ENCODE measurements around a stretch of chr1.

DNA sequence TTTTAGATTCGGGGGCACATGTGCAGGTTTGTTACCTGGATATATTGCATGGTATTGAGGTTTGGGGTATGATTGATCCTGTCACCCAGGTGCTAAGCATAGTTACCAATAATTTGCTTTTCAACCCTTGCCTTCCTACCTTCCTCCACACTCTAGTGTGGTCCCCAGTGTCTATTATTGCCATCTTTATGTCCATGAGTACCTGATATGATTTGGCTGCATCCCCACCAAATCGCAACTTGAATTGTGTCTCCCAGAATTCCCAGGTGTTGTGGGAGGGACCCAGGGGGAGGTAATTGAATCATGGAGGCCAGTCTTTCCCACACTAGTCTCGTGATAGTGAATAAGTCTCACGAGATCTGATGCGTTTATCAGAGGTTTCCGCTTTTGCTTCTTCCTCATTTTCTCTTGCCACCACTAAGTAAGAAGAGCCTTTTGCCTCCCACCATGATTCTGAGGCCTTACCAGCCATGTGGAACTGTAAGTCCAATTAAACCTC lies 41.0 kb downstream of the IL23R start:
- RRBS: no CpG with 5 or more reads among the region's 6 CpGs

DNA sequence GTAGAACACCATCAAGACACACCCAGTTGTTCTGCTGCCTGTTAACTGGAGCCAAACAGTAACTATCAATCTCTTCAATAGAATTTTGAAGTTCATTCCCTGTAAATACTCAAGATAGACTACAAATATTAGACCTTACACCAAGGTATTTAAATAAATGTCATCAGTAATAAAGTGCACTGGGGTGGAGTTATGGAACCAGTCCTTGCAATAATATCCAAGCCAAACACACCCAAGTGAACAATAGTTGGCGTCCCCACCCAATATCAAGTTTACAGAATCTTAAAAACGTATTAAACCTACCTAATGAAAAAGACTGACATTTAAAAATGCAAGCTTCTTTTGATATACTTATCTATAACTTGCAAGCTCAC lies 2.8 kb downstream of the SERBP1 start:
- RRBS: no CpG with 5 or more reads among the region's 2 CpGs

DNA sequence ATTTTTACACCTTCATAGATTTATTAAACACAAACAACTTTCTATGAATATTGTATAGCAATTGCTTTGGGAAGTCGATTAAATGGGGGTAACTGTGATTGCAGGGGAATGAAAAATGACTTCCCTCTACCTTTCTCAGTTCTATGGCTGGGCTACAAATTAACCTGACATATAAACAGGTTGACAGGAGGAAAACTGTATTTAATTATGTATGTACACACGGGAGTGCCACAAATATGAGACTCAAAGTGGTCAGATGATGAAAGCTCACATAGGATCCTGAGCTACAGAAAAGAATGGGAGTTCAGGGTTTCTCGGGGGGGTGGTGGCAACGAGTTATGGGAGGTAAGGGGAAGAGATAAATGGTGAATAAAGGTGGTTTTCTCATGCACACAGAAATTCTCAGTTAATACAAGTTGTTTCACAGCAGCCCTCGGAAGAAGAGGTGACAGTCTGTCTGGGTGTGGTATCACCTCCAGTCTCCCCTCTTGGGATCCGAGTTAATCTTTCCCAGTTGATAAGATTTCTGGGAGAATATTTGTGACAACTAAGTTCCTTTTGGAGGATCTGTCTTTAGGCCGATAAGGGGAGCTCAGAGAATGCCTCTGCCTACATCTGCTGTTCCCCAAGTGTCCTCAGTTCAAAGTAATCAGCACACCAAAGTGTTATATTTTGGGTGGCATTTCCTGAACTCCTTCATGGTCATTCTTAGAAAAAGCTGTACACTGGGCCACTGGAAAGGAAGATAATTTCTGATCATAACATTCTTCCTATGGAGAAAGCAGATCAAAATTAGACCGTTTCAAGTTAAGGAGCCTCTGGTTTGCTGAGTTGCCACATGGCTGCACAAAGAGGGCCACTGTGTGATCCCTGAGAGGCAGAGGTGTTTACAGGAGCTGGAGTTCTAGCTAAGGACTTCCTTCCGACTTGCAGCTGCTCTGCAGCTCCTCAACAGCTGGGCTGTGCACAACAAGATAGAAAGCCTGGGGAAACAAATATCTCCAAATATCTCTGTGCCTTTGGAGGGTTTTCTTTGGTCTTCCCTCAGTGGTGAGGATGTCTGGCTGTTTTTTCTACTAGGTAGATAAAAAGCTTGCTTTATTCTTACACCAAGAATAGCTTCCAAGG lies 26.5 kb downstream of the GADD45A start:
- RRBS: no CpG with 5 or more reads among the region's 9 CpGs

DNA sequence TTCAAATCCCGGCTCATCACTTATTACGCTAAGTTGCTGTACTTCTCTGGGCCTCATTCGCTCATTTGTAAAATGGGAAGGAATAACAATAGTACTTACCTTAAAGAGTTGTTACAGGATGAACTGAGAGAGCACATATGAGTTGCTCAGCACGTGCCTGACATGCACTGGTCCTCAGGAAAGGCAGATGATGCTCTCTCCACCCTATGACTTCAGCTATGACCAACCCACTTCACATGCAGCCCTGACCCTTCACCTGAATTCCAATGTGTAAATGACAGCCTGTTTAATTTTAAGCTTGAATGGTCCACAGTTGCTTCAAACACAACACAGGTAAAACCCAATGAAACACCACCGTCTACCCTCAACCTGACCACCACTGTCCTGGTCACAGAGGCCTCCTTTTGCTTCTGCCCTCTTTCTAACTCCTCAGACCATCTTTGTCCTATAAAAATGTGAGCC lies 32.9 kb downstream of the GADD45A start:
- RRBS: no CpG with 5 or more reads among the region's 5 CpGs

- RRBS: no CpG with 5 or more reads among the region's 13 CpGs
Observed at GRCh38 chr1:67735890-67736814, 51.2 kb downstream of the GADD45A start.

- RRBS: no CpG with 5 or more reads among the region's 2 CpGs
Observed at GRCh38 chr1:67747681-67748132, 62.7 kb downstream of the GADD45A start.

DNA sequence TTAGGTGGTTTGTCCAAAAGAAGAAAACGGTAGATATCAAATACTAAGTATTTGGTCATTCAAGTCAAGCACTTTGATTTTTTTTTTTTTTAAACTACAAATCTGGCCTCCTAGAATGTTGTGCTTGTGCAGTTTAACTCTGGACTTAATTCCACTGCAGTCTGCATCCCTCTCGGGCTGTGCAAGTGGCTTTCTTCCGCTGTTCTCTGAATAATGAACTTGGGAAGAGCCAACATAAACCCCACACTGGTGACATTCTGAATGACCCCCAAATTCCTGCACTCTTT lies 39.9 kb downstream of the GNG12 start:
- RRBS: no CpG with 5 or more reads among the region's 3 CpGs

DNA sequence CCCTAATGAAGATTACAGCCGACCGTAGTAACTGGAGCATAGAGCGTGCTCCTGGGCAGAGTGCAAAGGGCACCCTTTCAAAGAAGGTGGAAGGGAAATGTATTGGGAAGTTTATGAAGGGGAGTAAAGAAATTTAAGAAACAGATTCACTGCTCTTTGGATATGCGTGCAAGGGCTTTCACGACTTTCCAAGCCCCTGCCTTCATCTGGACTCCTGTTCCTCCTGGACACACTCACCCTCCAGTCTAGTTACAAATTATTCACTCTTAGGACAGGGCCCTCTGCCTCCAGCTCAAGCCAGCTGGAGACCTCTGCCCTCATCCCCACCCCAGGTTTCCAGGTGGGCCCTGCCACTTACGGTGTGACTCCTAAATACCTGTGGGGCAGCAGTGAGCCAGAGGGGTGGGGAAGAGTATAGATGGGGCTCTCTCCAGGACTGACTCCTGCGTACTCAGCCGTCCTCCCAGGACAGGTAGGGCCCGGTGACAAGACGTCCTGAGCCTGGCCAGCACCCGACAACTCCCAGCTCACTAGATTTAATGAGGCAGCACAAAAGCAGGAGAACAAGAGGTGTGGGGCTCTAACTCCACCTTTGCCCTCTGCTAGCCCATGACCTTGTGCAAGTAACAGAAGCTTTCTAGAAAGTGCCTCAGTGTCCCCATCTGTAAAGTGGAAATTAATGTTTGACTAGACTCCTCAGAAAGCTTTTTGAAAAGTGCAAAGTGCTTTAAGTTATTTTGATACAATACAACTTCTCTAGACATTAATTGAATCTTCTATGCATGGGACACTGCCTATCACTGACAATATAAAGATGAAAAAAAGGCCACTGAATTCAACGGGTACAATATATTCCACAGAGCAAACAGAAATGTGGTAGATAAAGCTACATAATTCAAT lies 16.8 kb downstream of the GNG12 start:
- RRBS: no CpG with 5 or more reads among the region's 12 CpGs

GRCh38 chr1:68177846-68178399 lies 54.4 kb downstream of the WLS start:
- RRBS: no CpG with 5 or more reads among the region's 2 CpGs

DNA sequence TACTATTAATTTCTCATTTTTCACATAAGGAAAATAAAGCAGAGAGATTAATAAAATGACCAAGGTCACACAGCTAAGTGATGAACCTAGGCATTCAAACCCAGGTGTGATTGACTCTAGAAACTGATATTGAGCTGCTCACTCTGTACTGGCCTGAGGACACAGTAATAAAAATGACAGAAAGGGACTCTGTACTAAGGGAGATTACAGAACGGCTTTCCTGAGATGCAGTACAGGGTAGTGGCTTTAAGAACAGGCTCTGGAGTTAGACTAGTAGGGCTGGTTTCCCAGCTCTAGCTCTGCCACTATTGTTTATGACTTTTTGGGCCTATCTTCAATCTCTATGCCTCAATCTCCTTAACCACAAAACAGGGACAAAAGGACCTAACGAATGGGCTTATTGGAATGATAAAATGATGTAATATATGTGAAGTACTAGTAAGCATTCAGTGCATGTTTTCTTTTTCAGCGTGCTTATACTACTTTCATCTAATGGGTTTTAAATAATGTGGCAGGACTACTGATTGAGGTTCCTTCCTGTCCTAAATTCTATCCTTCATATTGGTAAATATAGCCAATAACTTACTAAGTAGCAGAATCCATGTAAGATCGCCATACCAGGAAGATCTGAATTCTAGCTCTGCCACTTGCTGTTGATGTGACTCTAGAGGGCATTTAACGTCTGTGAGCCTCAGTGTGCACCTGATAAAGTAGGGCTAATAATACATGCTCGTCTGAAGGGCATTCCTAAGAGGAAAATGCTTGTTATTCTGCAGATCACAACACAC lies 1.3 kb downstream of the DEPDC1 start:
- RRBS: no CpG with 5 or more reads among the region's 6 CpGs

DNA sequence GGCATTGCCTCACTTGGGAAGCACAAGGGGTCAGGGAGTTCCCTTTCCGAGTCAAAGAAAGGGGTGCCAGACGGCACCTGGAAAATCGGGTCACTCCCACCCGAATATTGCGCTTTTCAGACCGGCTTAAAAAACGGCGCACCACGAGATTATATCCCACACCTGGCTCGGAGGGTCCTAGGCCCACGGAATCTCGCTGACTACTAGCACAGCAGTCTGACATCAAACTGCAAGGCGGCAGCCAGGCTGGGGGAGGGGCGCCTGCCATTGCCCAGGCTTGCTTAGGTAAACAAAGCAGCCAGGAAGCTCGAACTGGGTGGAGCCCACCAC lies 426.8 kb upstream of the DEPDC1 start:
- RRBS: no CpG with 5 or more reads among the region's 15 CpGs

- RRBS: no CpG with 5 or more reads among the region's 4 CpGs
Observed at GRCh38 chr1:70234237-70235043, 13.3 kb downstream of the SRSF11 start.

- RRBS: under 1% methylated on average over 3 of the region's 38 CpGs
Observed at GRCh38 chr1:70706103-70707185, 295.4 kb downstream of the CTH start.

- RRBS: no CpG with 5 or more reads among the region's 12 CpGs
Observed at GRCh38 chr1:71052972-71054133, 5.7 kb upstream of the PTGER3 start.

DNA sequence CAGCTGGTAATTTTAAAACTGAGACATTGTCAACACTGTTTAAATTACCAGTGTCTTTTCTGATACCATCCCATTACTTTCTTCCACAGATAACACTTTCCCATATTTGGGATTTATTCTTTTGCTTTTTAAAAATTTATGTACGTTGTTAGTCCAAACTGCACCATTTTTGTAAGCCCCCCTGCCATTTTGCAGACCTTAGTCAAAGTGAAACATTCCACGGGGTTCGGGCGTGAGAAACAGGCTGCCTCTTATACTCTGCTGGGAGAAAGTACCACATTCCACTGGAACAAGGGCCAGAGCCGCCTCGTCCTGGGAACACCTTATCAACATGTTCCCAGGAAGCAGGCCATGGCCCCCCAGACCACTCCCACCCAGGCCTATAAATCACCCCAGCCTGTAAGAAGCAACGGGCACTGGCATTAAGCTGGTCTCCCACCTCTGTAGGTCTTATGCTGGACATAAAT lies 770 bp upstream of the ZRANB2 start:
- RRBS: no CpG with 5 or more reads among the region's 7 CpGs

DNA sequence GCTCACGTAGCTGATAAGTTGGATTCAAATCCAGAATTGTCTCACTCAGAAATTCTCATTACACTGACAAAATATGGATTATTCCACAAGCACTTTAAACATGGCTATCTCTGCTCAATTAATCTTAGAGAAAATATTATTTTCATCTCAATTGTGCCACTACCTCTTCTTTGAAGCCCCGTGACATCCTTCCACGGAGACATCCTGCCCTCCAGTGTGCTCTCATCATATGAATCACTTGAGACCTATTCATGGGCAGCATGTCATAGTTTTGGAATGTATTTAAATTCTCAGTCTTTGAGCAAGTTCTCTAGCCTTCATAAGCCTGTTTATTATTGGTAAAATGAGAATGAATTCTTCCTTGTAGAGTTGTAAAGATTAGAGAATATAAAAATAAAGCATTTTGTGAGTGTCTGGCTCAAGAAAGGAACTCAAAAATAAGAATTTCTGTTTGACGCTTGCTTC lies 557.2 kb upstream of the ZRANB2 start:
- RRBS: no CpG with 5 or more reads among the region's 4 CpGs

DNA sequence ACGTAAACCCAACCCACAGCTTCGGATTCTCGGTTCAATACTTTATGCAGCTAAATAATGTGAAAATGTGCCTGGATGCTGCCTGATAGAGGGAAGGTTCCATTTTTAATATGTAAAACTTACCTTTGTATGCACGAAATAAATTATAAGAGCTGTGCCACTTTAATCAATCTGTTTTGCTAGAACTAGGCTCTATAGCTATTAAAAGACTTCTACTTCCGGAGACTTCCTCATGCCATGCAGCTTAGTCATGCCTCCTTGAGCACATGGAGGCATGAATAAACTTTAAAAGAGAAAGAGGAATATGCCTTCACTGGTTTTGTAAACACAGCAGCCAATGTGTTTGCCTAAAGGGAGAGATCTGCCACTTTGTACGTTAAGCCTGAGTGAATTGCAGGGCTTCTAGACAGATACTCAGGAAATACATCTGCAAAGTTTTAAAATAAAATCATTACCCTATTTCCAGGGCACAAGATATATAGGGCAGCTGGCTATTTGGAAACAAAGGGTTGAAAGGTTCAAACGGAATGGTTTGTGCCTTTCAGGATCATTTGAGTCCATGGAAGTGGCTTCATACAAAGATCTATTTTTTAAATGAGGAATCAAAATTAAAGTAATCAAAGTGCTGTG lies 604.6 kb downstream of the LRRIQ3 start:
- RRBS: no CpG with 5 or more reads among the region's 7 CpGs

GRCh38 chr1:74522135-74522559 lies 9.7 kb upstream of the LRRC53 start:
- RRBS: no CpG with 5 or more reads among the region's 4 CpGs

DNA sequence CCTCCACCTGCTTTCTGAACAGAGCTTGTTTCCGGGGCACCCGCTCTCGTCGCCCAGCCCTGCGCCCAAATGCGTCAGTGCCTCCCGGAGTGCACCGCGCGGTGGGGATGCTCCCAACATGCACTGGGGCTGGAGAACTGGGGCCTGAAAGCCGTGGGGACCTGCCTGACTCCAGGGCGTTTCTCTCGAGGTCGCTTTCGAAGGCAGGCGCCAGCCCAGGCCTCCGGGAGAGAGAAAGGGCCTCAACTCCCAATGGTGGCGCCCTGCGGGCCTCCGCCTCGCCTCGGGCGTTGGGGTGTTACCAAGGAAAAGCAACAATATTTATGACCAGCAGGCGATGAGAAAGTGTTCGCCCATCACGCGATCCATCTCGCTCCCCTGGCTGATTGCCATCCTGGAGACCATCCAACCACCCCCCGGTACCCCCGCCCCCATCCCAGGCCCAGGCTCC lies 8.9 kb upstream of the LHX8 start:
- RRBS: 32% methylated on average over 9 of the region's 30 CpGs

- RRBS: no CpG with 5 or more reads among the region's 5 CpGs
Observed at GRCh38 chr1:75133954-75134153, 334 bp upstream of the LHX8 start.